ENCODE measurements around a stretch of chr20.

DNA sequence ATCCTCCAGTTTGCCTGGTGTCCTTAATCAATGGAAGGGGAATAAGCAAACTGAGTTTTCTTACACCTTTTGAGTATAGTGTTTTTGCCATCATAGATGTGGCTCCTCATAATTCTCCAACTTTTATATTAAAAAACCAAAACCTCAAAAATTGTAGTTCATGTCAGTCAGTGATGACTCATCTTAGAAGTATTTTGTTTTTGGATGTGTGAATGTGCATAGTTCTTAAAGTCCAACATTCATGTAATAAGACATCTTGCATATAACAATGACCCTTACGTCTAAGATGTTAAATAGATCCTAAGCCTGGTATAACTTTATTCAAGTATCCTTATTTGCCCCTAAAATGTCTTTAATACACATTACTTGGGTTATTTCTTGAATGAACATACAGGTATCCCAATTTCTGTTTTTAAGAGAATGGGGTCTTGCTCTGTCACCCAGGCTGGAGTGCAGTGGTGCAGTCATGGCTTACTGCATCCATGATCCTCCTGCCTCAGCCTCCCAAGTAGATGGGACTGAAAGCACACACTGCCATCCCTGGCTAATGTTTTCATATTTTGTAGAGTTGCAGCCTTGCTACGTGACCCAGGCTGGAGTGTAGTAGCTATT, 10.3 kb upstream of the ZNFX1 start:
- RRBS, result no CpG with 5 or more reads among the region's 2 CpGs

GRCh38 chr20:49349757-49350122, 71.9 kb upstream of the ZNFX1 start:
- RRBS, result no CpG with 5 or more reads among the region's 3 CpGs

DNA sequence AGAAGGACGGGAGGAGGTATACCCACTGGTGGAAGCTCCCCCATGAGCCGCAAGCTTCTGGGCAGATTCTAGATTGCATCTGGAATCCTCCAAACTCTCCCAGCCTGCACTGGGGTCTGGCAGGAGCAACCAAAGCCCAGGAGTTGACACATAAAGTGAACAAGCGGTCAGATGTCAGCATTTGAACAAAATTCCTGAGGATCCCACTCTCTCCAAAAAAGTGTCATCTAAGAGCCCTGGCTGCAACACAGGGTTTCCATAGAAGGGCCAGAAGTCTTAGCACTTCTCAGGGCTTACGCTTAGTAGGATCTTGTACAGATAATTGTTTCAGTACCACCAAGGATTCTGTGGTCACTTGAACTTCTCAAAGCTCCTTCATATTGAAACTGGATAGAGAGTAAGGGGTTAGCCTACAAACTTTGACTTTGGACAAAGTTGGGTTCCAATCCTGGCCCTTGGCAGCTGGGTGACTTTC, 88.1 kb downstream of the KCNB1 start:
- RRBS, result no CpG with 5 or more reads among the region's 4 CpGs

DNA sequence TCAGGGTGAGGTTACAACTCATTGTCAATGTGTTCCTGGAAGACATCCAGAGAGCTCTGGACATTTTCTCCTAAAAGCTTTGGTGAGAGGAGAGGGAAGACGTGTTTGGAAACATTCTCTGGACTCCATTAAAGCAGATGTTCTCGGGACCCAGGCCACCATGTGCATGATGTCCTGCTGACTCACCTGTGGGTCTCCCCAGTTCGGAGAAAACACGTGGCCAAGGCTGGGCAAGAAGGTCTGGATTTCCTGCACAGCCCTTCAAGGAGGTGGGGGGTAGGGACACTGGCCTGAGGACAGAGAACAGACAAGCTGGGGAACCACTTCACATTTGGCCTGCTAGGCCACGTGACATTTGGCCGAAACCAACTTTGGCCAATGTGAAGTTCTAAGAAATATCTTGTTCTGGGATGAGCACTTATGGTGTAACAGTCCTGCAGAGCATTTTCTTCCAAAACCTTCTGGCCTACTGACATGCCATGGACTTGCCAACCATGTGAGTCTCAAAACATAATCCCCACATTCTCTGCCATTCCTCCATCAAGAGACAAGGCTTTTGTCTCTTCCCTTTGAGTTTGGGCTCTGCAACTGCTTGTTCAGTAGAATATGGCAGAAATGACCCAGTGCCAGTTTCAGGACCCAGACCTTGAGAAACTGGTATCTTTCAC, 61.4 kb downstream of the KCNB1 start:
- RRBS, result no CpG with 5 or more reads among the region's 6 CpGs

DNA sequence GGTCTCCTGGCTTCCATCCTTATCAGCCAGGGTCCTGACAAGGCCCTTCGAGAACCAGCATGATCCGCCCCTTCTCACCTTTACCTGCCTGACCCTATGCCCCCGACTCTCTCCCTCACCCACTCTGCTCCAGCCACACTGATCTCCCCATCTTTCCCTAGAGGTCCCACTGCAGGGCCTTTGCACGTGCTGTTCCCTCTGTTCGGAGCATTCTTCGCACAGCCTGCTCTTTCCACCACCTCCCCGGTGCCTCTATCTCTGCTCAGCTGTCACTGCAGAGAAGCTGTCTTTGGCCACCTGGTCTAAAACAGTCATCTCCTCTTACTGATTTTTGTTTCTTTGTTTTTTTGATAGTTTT, 1.5 kb upstream of the PTGIS start:
- RRBS, result no CpG with 5 or more reads among the region's 7 CpGs

GRCh38 chr20:49611069-49611463, 43.1 kb upstream of the PTGIS start:
- RRBS, result no CpG with 5 or more reads among the region's 36 CpGs

GRCh38 chr20:49634732-49635856, 67.2 kb upstream of the PTGIS start:
- RRBS, result no CpG with 5 or more reads among the region's 21 CpGs

DNA sequence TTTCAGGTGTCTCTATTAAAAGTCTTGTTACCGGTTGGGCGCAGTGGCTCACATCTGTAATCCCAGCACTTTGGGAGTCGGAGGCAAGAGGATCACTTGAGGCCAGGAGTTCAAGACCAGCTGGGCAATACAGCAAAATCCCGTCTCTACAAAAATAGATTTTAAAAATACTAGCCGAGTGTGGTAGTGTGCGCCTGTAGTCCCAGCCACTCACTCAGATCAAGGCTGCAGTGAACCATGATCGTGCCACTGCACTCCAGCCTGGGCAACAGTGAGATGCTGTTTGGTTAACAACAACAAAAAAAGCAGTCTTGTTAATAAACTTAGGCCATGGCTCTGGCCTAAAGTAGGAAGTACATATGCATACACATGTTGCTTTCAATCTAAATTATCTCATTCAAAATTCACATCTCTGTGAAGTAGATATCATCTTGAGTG, 53.0 kb downstream of the B4GALT5 start:
- RRBS, result no CpG with 5 or more reads among the region's 7 CpGs

- RRBS, result no CpG with 5 or more reads among the region's 8 CpGs
Measured at GRCh38 chr20:49697121-49697864, 16.4 kb downstream of the B4GALT5 start.

- RRBS, result no CpG with 5 or more reads among the region's 4 CpGs
Measured at GRCh38 chr20:49704953-49705898, 8.5 kb downstream of the B4GALT5 start.

DNA sequence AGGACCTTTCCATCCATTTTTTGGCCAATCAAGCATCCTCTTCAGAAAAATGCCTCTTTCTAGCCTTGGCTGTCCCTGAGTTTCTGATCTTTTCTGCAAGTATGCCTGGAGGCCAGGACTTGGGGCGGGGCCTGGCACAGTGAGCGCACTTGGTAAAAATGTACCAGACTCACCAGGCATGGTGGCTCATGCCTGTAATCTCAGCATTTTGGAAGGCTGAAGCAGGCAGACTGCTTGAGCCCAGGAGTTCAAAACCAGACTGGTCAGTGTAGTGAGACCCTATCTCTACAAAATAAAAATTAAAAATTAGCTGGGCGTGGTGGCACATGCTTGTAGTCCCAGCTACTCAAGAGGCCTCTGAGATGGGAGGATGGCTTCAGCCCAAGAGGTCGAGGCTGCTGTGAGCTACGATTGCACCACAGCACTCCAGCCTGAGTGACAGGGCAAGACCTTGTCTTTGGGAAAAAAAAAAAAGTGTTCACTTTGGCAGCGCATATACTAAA, 18.2 kb upstream of the SLC9A8 start:
- RRBS, result no CpG with 5 or more reads among the region's 6 CpGs

DNA sequence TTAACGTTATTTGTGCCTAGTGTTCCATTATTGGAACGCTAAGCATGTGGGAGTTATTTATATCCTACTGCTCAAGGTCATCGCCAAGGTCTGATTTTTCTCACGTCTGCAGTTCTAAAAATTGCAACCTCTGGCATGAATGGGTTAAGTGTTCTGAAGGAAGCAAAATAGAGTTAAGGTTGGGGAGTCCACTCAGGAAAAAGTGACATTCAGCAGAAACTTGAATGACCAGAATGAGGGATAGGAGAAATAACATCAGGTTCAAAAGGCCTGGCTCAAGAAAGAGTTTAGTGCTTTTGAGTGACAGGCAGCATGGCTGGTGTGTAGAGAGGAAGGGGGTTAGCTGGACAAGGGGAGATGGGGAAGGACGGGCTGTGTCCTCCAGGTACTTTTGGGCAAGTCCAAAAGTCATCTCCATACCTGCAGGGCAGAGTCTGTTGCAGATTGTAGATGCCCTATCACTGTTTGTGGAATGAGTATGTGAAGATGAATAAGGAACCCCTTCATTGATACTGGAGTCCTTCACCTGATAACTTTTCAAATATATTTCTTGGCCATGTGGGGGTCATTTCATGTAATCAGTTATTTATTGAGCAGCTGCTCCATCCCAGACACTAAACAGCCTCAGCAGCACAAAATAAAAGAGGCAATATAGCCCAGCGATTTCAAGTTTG, 1.0 kb downstream of the SLC9A8 start:
- RRBS, result no CpG with 5 or more reads among the region's 6 CpGs

- RRBS, result no CpG with 5 or more reads among the region's 8 CpGs
Measured at GRCh38 chr20:49851017-49851702, 38.5 kb downstream of the SLC9A8 start.

DNA sequence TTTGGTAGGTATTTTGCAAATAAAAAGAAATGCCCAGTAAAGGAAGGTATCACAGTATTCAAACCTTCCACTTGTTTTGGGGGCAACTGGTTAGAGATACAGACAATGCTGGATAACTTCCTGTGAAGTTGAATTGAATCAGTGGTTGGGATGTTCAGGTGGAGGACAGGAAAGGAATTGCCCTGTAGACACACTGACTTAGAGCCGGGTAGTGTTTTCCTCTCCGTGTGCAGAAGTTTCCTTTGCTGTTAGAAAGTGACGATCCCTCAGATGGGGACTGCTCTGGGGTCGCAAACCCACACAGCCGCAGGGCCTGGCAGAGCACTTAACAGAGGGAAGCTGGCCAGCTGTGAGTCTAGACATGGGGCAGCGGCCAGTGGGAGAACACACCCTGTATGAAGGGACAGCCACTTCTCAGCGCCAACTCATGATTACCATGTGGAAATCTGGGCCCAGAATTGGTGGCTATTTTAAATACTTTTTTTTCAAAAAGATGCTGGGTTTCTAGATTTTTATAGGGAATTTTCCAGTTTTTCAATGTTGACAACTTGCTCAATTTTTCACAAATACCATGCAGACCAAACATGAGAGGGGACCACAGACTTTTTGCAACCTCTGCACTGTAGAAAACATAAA, 39.3 kb downstream of the SLC9A8 start:
- RRBS, result no CpG with 5 or more reads among the region's 7 CpGs

DNA sequence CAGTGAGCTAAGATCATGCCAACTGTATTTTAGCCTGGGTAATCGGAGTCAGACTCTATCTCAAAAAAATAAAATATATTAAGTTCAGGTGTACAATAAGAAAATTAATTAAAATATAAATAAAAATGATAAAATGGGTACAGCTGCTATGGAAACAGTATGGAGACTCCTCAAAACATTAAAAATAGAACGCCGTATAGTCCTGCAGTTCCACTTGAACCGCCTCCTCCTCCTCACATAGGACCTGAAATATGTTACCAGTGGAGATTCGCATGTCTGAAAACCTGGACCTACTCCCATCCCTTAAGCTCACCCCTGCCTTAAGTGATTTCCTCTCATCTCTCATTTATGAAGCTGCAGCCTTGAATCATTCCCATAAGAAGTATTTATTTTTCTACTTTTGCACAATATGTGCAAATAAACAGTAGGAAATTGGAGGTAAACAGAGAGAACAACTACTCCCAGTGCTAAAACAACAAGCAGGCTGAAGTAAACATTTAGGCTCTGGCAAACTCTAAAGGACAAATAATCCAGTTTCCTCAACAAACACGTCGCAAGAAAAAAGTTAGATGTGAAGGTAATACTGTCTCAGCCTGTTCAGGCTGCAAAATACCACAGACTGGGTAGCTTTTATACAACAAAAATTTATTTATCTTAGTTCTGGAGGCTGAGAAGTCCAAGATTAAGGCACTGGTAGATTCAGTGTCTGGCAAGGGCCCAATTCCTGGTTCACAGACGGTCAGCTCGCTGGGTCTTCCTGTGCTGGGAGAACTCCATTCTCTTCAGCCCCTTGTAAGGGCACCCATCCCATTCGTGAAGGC, 15.8 kb downstream of the SPATA2 start:
- RRBS, result no CpG with 5 or more reads among the region's 10 CpGs

DNA sequence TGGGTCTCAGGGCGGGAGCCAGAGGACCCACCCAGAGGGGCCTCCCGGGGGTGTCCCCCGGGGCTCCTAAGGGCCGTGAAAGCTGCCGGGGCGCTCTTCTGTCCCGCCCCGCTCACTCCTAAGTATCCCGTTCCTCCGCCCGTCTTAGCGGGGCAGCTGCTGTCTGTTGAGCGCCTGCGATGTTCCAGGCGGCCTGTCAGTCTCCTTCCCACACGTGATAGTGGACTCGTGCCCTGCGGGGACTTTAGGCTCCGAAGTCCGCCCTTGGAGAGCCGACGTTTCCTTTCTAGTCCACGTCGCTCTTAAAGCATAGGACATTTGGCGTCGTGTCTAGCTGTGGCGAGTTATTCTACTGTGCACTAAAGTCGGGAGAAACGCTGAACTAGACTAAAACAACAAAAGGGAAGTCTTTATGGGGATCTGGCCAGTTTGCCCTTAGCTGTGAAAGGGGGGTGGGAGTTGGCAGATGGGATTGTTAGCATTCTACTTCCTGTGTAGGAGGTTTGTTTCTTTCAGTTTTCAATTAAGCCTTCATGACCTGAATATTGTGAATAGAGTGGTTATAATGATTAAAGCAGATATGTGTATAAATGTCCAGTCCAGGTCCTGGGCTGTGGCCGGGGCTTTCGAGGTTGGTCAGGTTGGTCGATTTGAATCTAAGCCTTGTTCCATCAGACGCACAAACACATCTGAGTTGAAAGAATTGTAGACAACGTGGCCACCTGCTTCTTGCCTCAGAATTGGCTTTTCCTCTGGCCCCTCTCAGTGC, 608 bp downstream of the RNF114 start:
- RRBS, result 3% methylated on average over 2 of the region's 34 CpGs

DNA sequence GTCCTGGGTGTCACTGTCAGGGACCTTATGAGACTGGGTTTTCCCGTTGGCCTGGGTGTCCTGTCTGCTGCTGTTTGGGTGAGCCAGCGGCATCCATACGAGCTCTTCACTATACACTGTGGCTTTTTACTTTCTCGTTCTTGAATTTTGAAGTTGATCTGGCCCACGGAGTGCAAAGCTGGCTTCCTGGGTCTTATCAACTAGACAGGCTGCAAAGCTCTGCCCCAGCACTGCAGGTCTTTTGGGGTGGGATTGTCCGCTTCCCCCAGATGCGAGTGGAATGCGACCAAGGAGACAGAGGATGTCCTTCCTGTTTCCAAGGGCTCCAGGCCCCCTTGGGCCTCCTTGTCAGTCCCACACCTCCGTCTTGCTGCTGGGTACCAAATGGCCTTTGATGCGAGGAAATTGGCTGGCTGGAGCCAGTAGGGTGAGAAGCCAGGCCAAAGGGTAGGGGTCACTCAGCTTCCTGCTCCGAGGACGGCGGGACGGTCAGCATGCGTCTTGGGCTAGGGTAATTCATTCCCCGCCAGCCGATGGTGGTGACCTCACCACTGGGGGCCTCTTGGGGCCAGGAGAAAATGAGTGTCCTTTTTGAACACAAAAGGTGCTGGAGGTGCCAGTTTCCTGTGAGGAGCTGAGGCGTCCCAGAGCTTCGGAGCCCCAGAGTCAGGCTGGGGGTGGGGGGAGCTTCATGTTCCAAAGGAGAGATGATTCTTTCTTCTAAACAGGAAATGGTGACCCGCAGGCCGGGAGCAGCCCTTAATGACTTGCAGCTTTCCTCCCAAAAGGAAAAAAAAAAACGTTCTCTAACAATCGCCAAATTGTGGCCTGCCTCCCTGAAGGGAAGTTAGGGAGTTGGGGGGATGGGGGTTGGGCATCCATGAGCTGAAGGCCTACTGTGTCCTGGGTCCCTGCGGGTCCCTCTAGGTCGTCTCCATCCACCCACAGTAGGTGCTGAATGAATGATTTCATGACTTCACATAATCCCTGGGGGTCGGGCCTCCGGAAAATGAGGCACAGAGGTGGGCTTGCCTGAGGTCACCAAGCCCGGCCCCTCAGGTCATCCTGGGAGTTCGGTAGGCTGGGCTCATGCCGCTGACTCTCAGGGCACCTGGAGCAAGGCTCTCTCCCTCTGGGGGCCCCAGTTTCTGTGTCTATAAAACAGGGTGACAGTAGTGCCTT, 6.6 kb downstream of the SNAI1 start:
- RRBS, result no CpG with 5 or more reads among the region's 30 CpGs

DNA sequence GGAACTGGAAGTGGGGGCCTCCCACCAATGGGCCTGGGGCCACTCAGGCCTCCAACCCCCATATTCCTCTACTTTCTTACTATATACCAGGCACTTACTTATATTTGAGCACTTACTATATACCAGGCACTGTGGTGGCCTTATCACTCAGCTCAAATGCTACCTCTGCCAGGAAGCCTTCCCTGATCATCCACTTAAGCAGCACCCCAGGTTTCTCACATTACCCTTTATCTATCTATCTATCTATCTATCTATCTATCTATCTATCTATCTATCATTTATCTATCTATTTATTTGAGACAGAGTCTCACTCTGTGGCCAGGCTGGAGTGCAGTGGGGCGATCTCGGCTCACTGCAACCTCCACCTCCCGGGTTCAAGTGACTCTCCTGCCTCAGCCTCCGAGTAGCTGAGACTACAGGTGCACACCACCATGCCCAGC, 12.4 kb upstream of the UBE2V1 start:
- RRBS, result no CpG with 5 or more reads among the region's 4 CpGs

- RRBS, result no CpG with 5 or more reads among the region's 2 CpGs
Measured at GRCh38 chr20:50189649-50189795, 1.1 kb upstream of the CEBPB start.

GRCh38 chr20:50194444-50194891, 3.8 kb downstream of the CEBPB start:
- RRBS, result no CpG with 5 or more reads among the region's 6 CpGs

Data from epidermal melanocyte (primary cell).